ENCODE measurements around the genes AQP11, CLNS1A, NDUFC2 and KCTD21.

DNA sequence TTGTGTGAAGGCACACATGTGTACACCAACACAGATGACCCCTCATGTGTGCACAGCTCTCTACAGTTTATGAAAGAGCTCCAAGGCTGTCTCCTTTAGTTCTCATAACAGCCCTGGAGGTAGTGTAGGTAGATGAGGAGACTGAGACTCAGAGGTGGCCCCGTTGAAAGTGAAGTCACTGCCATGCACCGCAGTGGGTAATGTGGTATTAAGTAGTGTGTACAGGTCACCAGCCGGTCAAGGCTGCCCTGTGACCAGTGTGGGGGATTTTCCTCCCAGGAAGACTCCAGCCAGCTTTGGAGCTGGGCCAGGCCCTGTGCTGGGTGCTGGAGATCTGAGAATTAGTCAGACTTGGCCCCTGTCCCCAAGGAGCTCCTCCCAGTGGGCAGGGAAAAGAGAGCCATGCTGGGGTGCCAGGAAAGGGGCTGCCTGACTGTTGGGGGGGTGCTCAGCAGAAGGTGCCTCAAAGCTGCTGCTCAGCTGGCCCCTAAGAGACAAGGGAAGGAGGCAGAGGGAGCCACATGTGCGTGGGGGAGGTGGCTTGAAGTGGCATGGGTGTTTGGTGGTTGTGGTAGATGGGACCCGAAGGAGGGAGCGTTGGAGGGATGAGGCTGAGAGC lies 5.4 kb downstream of the OMP start:
- PRO-cap: no peak
- RRBS: 40% methylated on average over 1 of the region's 6 CpGs

- PRO-cap: no peak
- RRBS: no CpG with 5 or more reads among the region's 13 CpGs
Measured at GRCh38 chr11:77175714-77176338, 47.8 kb downstream of the MYO7A start.

DNA sequence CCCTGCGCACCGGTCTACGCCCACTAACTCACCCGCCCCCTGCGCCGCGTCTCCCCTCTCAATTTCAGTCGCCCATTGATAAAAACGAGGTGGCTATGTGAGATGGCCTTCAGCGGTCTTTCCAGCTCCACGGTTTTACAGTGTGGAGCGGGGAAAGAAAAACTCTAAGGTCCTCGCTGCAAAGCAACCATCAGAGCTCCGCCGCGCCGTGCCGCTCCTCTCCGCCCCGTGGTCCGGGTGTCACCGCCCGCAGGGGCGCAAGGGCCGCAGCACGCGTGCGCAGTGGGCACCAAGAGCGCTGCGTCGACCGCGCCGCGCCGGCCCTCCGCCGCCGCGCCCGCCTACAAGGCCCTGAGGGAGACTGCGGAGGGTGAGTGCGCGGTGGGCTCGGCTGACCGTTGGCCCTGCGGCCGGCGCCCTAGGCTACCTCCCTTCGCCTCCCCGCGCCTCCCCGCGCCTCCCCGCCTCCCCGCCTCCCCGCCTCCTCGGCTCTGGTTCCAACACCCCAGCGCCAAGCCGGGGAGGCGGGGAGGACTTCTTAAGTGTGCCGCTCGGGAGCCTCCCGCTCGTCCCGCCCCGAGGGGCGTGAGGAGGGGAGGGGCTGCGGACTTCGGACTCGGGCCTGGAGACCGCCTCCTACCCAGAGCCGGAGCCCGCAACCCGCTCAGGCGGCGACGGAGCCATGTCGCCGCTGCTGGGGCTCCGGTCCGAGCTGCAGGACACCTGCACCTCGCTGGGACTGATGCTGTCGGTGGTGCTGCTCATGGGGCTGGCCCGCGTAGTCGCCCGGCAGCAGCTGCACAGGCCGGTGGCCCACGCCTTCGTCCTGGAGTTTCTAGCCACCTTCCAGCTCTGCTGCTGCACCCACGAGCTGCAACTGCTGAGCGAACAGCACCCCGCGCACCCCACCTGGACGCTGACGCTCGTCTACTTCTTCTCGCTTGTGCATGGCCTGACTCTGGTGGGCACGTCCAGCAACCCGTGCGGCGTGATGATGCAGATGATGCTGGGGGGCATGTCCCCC lies at the start of gene AQP11:
Gene AQP11 (plus strand): TSS at position 643 of the 1,024 bp plus-strand sequence.
- PRO-cap: bidirectional peak, plus-strand start at position 346 of the sequence, minus-strand start at position 235 of the sequence; bidirectional peak, plus-strand start at position 643 of the sequence, minus-strand start at position 587 of the sequence
- RRBS: 1% methylated on average over 48 of the region's 103 CpGs

DNA sequence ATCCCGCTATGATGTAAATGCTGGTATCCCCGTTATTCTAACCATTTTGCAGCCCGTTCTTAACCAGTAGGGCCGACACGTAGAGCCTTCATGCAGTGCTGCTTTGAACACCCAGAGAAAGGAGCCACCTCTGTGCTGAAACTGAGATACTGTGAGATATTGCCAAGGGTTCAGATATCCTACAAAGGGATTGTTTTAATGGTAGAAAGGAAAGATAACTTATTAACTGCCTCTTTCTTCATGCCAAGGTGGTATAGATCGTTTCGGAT lies 883 bp downstream of the AQP11 start:
- PRO-cap: no peak
- RRBS: no CpG with 5 or more reads among the region's 7 CpGs

DNA sequence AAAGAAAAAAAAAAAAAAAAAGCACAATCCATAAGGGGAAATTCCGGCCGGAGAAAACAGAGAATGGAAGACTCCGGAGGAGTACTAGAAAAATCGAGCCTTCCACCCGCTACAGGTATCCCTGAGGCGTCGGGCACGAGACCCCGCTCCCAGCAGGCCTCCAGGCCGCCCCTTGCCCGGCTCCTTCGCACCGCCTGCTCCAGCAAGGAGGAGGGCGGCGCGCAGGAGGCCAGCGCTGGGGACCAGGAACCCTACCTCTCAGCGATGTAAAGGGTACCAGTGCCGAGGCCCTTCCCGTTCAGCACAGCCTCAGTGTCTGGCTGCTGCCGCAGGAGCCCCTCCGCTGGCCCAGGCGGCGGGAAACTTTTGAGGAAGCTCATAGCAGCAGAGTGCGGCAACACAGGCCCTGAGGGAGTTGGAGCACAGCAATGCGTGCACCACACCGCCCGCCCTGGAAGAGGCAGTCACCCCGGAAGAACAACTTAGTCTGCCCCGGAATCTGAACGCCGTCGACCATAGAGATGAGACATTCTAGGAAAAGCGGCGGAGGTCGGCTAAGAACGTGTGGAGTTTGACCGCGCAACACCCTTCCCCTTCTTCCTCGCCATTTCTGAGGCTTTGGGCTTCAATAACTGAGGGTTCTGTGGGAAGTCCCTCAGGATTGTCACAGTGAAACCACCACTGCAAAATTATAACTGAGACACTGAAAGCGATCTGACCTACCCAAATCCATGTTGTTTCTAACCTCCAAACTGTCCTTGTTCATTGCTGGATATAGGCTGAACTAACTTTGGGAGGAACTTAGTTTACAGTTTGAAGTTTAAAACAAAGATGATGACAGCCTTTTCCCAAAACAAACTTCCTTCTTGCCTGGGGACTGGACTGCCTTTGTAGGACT lies at the start of gene CLNS1A:
Gene CLNS1A (minus strand): TSS at position 460 of the 898 bp plus-strand sequence.
- PRO-cap: bidirectional peak, plus-strand start at position 534 of the sequence, minus-strand start at position 460 of the sequence
- RRBS: under 1% methylated on average over 6 of the region's 41 CpGs

- PRO-cap: no peak
- RRBS: no CpG with 5 or more reads among the region's 5 CpGs
Measured at GRCh38 chr11:77740658-77741112, 79.8 kb downstream of the RSF1 start.

DNA sequence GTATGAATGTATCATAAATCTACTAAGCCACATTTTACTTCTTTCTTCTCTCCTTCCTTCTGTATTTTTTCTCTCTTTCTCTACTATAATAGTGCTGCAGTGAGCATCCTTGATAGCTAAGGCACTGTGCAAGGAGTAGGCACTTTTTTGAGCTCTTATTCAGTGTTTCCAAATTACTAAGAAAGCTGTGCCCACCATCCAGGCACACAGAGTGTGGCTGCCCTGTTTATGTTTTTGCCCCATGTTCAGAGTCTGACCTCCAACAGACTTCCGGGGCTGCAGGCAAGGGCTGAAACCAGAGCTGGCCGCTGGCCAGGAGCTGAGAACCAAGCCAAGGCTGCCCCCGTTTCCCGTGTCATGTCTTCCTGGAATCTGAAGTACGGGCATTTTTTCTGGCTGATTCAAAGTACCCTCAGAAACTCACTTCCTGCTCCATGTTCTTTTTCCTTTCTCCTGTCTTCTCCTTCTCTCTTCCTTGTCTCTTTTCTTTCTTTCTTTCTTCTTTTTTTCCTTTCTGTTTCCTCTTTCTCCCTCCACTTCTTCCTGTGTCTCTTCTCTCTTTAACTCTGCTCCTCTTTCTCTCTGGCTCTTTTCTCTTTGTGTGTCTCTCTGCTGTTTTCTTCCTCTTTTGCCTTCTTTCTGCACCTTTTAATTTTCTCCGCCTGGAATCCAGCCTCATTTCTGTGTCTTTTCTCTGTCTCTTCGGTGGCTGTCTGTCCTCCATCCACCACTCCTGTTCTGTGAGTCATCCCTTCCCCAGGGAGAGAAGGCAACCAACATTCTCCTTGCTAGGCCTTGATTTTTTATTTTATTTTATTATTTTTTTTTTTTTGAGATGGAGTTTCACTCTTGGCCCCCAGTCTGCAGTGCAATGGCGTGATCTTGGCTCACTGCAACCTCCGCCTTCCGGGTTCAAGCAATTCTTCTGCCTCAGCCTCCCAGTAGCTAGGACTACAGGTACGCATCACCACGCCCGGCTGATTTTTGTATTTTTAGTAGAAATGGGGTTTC lies 17.1 kb upstream of the KCTD14 start:
- PRO-cap: unidirectional peak, minus-strand start at position 740 of the sequence
- RRBS: no CpG with 5 or more reads among the region's 13 CpGs

- PRO-cap: bidirectional peak, plus-strand start at chr11:78079950, minus-strand start at chr11:78079862
- RRBS: 1% methylated on average over 34 of the region's 58 CpGs
Measured at GRCh38 chr11:78079527-78080182, at the start of gene NDUFC2. Gene NDUFC2 (minus strand): TSS chr11:78079862.

DNA sequence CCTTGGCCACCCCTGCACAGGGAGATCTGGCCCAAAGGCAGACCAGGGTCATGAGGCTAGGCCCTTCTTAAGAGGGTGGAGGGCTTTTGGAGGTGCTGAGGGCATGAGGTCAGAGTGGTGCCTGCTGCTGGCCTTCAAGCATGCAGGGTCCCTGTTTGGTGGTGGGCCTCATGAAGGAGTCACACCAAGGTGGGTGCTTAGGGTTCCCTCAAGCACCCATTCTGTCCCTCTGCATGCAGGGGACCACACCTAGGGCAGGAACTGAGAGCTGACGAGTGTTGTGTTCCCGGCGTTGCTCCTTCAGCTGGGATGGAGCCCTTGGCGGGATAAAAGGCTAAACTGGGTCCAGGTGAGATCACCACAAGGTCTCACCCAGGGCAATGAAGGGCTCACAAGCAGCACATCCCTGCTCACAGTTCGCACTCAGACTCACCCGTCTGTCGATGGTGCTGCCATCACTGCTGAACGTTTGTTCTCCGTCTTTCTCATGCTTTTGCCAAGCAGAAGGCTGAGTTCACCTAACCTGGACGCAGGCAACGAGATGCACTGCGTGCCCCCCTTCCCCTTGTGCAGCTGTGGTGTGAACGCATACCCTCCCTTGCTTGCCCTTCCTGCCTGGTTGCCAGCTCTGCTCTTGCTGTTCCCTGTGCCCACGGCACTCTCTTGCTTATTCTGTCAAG lies 18.2 kb downstream of the KCTD21 start:
- PRO-cap: no peak
- RRBS: no CpG with 5 or more reads among the region's 14 CpGs

GRCh38 chr11:78188456-78189067 lies at the start of gene KCTD21:
Gene KCTD21 (minus strand): TSS chr11:78188626.
- PRO-cap: bidirectional peak, plus-strand start at chr11:78188832, minus-strand start at chr11:78188624
- RRBS: 2% methylated on average over 27 of the region's 54 CpGs

DNA sequence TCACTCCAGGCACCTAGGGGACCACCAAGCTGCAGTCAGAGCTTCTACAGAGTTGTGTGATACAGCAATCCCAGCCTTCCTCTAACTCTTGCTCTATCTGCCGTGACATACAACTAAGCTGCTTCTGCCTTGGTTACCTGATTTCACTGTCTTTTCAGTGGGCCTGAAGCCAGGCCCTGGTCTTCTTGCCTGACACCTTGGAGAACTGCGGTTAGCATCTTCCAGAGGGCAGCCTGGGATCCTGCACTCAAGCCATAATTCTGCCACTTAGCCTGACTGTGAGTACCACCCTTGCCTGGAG lies 35.7 kb downstream of the USP35 start:
- PRO-cap: no peak
- RRBS: no CpG with 5 or more reads among the region's 2 CpGs

DNA sequence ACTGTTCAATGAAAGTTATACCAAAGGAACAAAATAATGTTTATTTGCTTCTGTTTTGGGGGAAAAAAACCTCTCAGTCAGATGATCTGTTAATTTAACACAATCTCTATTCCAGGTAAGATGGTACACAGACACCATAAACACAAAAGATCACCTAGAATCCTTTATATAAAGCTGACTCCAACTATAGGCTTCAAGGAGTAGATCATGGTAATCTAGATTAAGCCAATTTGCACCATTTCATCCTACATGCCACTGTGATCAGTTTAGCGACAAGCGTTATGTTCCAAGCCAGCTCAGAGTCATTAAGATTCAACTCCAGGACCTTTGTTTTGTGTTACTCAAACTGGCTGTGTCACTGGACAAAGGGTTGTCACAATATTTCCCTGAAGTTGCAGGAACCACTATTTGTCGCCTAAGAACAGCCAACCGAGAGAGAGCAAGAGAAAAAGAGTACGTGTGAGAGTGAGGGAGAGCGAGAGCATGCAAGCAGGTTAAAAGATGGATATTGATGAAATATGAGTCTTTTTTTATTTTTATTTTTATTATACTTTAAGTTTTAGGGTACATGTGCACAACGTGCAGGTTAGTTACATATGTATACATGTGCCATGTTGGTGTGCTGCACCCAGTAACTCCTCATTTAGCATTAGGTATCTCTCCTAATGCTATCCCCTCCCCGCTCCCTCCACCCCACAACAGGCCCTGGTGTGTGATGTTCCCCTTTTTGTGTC lies 104.8 kb downstream of the USP35 start:
- PRO-cap: no peak
- RRBS: no CpG with 5 or more reads among the region's 8 CpGs

GRCh38 chr11:78314187-78315037 lies 103.2 kb downstream of the GAB2 start:
- PRO-cap: no peak
- RRBS: no CpG with 5 or more reads among the region's 9 CpGs

DNA sequence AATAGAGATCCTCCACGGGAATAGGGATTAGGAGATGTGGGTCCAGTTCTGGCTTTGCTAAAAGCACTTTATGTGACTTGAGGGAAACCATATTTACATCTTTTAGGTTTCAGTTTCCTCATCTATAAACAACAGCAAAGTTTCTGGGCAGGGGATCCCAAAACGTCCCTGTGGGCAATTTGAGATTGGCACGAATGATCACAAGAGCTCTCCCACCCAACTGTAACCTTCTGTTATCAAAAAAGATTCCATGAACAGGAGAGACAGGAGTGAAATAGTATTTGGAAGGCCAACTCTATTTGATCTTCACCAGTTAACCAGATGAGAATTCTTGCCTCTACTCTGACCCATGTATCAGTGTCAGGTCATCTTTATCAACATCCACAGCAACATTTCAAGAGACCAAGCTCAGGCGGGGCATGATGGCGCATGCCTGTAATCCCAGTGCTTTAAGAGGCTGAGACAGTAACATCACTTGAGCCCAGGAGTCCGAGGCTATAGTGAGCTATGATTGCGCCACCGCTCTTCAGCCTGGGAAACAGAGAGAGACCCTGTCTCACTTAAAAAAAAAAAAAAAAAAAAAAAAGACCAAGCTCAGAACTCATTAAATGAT lies 62.4 kb downstream of the GAB2 start:
- PRO-cap: no peak
- RRBS: no CpG with 5 or more reads among the region's 8 CpGs

- PRO-cap: no peak
- RRBS: no CpG with 5 or more reads among the region's 5 CpGs
Measured at GRCh38 chr11:78369396-78369894, 48.2 kb downstream of the GAB2 start.

- PRO-cap: no peak
- RRBS: no CpG with 5 or more reads among the region's 8 CpGs
Measured at GRCh38 chr11:78370592-78371262, 46.9 kb downstream of the GAB2 start.

DNA sequence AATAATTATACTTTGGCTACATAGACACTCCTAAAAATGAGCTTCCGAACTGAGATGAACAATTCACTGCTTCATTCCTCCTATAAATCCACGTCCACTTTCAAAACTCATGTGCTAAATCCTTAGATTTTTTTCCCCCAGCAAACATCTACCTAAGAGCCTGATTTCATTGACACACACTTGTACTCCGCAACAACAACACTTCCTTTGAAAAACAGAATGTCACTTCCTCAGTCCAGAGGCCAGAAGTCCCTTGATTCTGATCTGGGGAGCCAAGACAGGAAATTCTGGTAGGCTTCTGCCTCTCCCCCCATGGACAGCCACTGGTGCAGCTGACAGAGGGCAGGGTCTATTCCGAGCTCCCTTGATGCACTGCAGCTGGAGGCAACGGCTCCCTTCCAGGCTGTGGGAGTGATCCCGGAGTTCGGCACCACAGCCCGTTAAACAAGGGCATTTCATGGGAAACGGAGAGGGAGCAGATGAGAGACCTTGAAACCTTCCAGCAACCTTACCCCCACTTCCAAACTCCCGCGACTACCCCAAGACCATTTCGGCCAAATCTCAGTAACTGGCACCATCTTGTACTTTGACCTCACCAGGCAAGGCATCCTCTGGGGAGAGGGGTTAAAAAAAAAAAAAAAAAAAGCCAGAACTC lies 1.3 kb downstream of the GAB2 start:
- PRO-cap: bidirectional peak, plus-strand start at position 352 of the sequence, minus-strand start at position 314 of the sequence
- RRBS: 0% methylated on average over 3 of the region's 12 CpGs

DNA sequence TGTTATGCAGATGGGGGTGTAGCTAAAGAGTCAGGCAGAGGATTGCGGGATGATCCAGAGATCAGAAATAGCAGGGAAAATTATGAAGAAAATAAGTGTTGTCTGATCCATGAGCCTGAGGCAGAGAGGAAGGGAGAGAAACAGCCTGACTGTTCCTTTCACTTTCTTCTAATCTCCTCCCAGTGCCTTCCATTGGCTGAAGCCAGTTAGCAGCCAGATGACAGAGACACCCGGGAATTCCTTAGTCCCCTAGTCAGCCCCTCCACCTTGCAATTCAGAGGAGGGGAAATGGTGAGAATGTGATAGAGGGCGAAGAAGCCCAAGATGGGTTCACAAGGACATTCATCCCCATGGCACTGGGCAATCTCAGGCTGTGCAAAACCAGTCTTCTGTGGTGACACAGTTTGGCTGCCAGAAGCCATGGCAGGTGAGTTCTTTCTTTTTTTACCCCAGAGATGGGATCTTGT lies 533.4 kb upstream of the TENM4 start:
- PRO-cap: no peak
- RRBS: no CpG with 5 or more reads among the region's 3 CpGs

DNA sequence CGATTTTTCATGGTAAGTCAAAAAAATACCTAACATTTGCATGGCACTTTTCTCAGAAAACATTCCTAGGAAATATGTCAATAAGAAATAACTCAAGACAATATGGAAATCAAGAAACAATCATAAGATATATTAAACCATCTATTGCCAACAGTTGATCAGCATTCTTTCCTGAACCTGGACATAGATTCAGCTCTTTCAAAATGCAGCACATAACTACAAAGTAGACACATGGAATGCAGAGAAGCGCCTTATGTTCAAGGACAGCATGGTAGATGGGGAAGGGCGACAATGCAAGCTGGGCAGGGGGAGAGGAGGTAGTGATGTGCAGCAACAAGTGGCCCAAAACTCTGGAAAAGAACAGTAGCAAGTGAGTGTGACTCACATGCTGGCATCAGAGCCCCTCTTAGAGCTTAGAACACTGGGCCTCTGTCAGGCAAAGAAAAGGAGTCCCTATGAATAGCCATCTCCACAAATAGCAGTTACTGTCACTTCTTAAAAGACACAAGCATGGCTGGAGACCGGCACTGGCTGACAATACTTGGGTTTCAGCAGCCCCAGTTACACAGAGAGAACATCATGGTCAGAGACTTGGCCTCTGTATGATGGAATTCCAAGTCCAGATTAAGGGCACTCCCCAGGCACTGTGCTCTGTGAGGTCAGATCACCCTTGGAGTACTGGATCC lies 58.3 kb downstream of the PRCP start:
- PRO-cap: no peak
- RRBS: no CpG with 5 or more reads among the region's 4 CpGs

- PRO-cap: no peak
Measured at GRCh38 chr11:82895724-82896082, 4.5 kb downstream of the PRCP start.

Data from kidney (tissue), 2 donors.